RPMI7951 (cell line): ENCODE measurements around a stretch of chr21.

DNA sequence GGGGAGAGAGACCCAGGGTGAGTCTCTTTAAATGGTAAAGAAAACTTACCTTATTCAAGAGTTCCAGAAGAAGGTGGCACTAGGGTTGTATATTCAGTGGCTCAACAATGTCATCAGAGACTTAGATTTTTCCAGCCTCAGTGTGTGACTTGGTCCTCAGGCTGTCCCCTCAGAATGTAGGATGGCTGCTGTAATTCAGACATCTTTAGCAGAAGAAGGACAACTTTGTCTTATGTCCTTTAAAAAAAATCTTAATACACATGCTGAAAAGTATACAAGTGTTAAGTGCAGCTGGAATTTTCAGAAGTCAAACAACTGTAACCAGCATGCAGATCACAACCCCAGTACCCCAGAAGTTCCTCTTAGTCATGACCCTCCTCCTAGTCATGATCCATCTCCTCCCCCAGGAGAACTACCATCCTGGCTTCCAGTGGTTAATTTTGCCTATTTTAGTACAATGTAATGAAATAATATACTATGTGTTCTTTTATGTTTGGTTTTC is 32.3 kb downstream of the TTC3 start:
- RAMPAGE, long total RNA: no peak

DNA sequence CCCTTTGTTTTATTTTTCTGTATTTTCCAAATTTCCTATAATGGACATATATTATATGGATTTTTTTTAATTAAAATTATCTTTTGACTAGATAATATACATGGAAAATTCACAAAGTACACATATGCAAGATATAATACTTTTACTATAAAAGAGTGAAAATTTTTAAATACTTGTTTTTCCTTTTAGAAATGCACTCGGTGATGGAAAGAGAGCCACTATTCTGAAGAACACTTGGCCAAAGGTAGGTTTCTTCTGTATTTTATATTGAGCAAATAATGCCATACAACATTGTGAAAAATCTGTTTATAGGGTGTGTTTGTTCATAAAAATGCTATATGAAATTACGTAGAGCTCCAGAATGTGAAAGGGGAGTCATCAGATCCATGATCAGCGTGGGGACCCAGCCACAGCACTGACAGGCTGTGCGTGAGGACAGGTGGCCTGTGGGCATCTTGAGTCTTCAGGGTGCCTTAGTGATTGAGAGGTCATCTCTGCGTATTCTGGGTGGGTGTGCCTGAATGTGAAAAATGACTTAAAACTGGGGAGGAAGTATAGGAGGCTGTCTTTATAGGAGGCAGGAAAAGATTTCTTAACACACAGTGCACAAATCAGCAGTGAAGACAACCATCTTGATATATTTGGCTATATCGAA is 35.3 kb downstream of the TTC3 start:
- RAMPAGE, long total RNA: no peak

DNA sequence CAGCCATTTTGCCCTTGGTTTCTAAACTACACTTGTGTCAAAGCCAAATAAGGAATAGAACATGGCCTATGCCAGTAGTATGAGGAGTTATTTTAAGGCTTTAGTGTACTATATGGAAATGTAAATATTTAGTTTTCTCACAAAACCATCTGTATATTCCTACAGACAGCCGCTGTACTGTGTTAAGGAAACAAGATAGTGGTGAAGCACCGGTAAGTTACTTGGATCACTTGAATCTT is 86.4 kb downstream of the TTC3 start:
- RAMPAGE, long total RNA: no peak

DNA sequence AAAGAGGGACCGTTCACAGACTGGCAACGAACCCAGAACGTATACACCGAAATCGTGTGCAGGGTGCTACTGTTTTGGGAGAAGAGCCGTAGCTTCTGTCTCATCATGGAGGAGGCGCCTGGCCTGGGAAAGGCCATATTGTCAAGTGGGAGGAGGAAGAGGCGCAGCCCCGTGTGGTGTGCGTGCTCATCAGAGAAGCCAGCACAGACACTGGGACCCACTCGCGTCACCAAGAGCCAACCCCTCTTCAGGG is 23.9 kb downstream of the VPS26C start:
- RAMPAGE, long total RNA: no peak

- RAMPAGE, long total RNA: no peak
Measured at GRCh38 chr21:37365260-37366308, 989 bp upstream of the DYRK1A start.

- RAMPAGE, long total RNA: no peak
Measured at GRCh38 chr21:37367338-37367876, 834 bp downstream of the DYRK1A start.

GRCh38 chr21:37386051-37386932 is 19.7 kb downstream of the DYRK1A start:
- RAMPAGE, long total RNA: no peak

- RAMPAGE, long total RNA: no peak
Measured at GRCh38 chr21:37443983-37444633, 77.5 kb downstream of the DYRK1A start.

DNA sequence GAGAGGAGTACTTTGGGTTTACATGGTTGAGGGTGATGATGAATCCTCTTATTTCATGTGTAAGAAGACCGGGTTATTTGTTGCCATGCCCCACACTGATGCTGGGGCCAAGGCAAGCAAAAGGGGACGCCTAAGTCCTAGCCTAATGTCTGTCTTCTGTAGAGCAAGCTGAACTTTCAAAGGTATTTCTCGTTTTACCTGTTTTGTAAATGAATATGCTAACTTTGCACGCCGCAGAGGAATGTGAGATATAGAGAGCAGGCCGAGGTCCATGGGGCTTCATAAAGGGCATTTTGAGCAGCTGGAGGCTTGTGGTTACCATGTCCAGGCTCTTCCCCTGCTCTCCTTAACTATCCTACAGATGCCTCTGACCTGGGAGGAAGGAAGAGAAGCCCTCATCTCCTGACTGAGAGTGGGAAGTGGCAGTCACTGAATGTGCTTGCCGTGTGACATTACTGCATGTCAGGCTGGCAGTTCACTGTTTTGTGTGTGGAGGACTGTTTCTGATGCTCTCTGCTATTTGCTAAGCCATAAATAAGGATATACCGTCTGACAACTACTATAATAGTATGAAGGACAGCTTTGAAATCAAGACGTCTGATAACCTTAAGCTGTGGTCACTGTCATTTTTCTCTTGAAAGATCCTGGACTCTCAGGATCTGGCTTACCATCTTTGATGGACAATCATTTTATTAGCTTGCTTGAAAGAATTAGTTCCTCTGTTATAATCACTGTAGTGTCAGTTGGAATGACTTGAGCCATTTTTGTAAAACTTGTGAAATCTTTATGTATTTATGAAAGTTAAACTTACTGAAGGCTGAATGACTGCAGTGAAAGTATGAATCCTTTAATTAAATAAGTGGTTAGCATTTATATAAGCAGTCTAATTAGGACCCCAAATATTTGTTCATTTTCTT is 92.2 kb downstream of the DYRK1A start:
- RAMPAGE, long total RNA: no peak

DNA sequence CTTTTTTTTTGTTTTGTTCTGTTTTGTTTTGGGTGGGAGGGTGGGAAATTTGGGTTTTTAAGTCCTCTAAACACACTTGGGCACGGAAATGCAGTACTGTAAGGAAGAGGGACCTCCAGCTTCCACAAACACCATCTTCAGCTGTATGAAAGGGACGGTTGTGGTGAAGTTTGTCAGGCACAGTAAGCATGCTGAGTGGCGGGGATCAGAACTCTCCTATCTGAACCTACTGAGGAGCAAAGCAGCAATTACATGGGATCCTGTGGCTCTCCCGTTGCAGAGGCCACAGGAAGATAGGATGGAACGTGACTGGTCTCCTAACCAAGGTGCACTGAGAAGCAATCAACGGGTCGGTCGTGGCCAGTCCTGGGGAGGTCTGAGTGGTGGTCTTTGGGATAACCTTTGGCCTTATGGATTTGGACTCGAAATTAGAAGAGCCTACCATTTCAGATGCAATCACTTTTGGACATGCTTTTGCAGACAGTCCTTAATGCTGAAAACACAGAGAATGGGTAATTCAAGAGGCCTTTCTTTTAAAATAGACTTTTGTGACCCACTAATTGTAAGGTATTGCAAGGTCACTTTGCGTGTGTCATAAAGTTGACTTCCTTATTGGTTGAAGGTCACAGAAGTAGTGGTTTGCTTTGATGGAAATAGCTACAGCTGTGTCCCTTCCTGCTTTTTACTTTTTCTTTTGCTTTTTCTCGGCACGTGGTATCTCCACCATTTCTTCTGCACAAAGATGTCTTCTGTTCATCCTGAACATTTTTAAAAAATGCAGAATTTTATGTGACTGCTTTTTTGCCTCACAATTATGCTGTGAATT is 146.6 kb downstream of the DYRK1A start:
- RAMPAGE, long total RNA: no peak

DNA sequence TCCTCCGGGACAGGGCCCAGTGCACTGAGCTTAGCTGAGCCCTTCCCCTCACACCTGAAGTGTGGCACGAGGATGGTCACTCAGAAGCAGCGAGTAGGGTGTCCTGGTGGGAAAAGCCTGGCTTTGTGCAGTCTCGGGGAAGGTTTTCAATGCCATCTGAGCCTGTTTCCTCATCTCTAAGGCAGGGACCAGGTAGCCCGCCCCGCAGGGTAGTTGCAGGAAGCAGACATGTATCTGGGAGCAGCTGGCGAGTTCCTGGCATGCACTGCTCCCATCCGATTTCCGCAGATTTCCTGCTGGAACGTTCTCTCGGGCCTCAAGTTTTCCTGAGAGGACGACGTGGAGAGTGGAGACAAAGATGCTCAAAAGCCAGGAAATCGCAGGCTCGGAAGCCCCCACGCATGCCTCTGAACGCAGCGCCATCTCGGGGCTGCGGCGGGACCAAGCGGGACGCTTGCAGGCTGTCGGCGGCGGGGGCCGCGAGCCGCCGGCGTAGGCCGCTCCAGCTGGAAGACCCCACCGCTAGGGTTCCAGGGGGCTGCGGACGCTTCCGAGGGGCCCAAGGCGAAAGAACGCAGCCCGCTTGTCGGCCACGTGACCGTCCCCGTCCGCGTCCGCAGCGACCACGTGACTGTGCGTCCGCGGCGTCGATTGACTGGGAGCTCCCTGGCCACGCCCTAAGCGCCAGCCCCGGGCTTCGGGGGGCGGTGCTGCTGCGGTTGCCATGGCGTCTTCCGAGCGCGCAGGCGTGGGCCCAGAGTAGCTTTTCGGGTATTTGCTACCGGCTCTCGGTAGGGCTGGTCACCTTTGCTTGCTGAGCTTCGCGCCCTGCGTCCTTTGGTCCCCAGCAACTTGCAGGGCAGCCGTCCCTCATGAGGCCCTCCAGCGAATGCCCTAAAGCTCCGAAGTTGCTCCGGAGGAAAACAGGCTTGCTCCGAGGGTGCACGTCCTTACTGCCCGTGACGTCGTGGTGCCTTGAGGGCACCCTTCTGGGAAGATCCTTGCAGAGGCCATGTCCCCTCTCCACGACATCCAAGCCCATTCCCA is 197.0 kb downstream of the DYRK1A start:
- RAMPAGE, long total RNA: no peak

- RAMPAGE, long total RNA: no peak
Measured at GRCh38 chr21:37704965-37705164, 211.4 kb downstream of the KCNJ6 start.

- RAMPAGE, long total RNA: no peak
Measured at GRCh38 chr21:38171844-38172220, 85.0 kb upstream of the KCNJ15 start.

GRCh38 chr21:38219252-38219455 is 37.6 kb upstream of the KCNJ15 start:
- RAMPAGE, long total RNA: no peak

DNA sequence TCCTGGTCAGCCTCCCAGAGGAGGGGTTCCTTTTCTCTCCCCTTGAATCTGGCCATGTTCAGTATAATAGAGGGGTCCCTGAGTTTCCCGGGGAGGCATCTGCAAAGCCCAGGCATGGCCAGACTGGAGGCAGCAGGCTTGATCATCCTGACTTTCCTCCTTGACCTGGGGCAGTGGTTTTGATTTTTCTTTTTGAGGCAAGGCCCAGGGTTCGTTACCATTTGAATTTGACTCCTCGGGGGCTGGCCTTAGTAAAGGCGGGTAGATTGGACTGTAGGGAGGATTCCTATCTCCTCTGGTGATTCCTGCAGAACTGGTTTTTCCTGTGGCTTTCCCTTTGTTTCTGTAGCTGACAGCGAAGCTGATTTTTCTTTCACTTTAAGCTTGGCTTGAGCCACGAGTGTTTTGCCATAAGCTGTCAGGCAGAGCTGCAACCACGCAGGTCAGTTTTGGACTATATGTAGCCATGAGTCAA is 28.8 kb upstream of the KCNJ15 start:
- RAMPAGE, long total RNA: no peak

DNA sequence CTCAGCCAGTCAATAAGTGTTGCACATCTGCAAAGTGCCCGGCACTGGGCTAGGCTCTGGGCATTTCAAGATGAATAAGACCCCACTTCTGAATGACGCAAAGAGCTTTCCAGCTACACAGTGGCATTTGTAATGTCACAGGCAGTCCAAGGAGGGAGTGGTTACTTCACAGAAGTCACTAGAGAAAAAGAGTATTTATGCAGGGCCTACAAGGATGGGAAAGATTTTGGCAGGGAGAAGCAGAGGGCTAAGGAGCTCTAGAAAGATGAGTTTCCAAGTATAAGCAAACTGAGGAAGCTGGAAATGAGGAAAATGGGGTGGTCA is 93.3 kb downstream of the KCNJ15 start:
- RAMPAGE, long total RNA: no peak

GRCh38 chr21:38351581-38352646 is 95.1 kb downstream of the KCNJ15 start:
- RAMPAGE, long total RNA: no peak

DNA sequence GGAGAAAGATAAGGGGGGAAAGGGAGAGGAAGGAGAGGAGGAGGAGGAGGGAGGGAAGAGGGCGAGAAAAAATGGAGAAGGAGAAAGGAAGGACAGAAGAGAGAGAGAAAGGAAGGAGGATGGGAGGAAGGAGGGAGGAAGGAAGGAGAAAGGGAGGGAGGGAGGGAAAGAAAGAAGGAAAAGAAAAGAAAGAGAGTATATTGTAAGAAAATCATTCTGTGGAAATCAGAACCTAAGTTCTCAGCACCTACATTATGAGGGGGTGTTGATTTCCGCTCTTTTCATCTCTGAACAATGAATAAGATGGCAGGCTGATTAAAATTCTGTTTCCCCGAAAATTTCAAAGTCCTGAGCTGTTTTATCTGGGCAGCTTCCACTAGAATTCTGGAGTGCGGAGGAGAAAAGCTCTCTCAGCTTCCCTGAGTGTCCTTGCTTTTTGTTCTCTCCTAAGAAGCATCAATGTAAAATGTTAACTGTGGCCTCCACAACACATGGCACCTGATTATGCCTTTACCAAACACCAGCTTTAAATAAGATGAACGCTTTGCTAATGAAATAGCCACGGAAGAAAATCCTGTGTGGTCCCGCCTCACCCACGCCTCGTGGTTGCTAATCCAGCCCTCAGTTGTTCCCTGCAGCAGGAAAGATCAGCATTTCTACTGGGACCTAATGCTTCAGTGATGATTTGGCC is 1.6 kb upstream of the ERG start:
- RAMPAGE, long total RNA: no peak

DNA sequence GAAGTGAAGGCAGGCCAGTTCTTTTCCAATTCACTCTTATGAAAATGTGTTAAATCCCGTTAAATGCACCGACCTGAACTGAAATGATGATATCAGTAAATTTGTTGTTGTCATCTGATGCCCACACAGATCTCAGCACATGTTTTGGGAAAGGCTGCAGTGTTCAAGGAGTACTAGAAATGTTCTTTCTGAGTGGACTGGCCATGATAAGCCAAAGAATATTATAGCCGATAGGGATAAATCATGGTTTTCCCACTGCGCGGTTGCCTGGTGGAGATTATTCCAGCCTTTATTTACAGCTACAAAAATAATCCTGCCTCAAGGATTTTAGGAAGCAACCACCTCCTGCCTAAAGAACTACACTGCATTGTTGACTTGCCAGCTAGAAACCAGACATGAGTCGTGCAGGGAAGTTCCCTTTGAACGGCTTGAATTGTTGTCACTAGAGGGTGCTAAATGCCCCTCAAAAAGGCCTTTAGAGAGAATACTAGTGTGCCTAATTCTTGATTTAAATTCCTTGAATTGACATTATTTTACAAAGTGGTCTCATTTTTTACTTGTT is 7.2 kb upstream of the ERG start:
- RAMPAGE, long total RNA: no peak

GRCh38 chr21:38820287-38821201 is 14.8 kb downstream of the ETS2 start:
- RAMPAGE, long total RNA: no peak